ENCODE measurements around a stretch of chr1.

GRCh38 chr1:55096957-55097271, 57.6 kb downstream of the PCSK9 start:
- PRO-cap: no peak
- RAMPAGE, long total RNA, 4 experiments: no peak in any of the 4 experiments

GRCh38 chr1:56133903-56134170, 445.5 kb downstream of the PLPP3 start:
- PRO-cap: no peak
- RAMPAGE, long total RNA, 4 experiments: no peak in any of the 4 experiments

- PRO-cap: no peak
- RAMPAGE, long total RNA, 4 experiments: no peak in any of the 4 experiments
These were observed 389.1 kb downstream of the PLPP3 start for GRCh38 chr1:56190122-56190742.

DNA sequence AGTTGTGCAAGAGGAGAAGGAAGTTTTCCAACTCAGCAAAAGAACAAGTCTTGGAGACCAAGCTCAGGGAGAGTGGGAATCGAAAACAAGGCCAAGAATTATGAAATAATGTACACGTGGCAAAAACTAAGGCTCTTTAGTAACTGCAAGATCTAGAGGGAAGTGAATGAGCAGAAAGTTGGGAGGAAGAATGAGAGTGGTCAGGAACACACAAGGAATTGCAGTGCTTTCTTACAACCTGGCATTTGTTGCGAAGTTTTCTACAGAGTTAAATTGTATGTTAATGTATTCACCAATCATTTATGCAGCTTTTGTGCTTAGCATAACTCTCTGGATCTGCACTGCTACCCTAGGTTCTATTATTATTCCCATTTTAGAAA, 323.4 kb downstream of the PLPP3 start:
- PRO-cap: unidirectional peak, plus-strand start at position 189 of the sequence
- RAMPAGE, long total RNA, 4 experiments: no peak in any of the 4 experiments

DNA sequence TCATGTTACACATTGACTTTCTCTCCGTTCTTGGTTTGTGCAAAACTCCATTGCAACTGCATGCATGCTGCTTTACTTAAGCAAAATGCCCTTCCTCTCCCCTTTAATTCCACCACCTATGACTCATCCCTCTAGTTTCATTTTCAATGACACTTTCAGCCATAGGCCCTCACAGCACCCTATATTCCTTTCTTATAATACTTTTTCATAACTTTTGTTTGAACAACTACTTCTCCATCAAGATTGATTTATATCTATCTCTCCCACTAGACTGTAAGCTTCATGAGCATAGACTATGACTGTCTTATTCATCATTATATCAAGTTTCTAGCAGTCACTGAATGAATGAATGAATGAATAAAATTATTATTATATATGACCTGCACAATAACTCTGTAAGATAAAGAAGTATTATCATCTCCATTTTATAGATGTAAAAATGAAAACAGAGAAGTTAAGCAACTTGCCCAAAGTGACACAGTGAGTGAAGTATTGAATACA, 248.8 kb downstream of the PLPP3 start:
- PRO-cap: no peak
- RAMPAGE, long total RNA, 4 experiments: start-site peak on the minus strand in 1 of 4 experiments, centred at position 334 of the sequence, 6 reads per replicate

GRCh38 chr1:56379683-56380218, 199.6 kb downstream of the PLPP3 start:
- PRO-cap: no peak
- RAMPAGE, long total RNA, 4 experiments: start-site peak on the minus strand in 2 of 4 experiments, at chr1:56379903-56380291 at its widest, 8 to 16 reads per replicate

DNA sequence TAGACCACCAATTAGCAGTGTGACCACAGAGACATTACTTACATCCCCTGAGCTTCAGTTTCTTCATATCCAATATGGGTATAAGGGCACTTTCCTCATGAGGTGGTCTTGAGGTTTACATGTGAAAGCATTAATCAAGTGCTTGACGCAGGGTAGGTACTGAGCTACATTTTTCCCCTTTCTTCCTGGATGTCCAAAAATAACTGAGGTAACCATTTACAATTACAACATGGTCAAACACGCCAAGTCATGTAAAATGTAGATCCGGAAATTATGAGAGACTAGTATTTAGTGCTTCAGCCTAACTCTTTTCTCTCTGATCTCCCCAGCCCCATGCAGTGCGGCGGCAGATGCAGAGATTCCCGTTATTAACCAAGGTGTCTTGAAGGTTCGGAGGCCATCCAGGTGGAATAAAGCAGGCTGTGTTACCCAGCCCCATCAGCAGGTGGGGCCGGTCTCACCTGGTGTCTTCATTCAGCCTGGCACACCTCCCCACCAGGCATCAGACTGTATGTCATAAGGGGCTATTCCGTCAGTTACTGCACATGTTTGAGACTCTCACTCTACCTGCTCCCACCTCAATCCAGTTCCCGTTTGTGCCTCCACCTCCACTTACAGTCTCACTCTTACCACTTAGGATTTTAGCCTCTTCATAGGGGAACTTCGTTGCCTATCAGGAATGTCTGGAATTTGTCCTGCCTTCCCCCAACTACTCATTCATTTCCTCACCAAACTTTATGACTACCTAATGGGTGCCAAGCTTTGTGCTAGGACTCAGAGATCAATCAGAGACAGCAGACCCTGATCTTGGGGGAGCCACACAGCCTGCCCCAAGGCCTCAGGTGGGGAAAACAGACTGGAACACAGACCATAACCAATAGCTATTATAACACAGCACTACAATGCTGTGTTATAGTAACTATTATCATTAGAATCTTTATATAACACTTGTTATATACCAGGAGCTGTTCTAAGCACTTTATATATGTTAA, 170.2 kb downstream of the PLPP3 start:
- PRO-cap: no peak
- RAMPAGE, long total RNA, 4 experiments: no peak in any of the 4 experiments

DNA sequence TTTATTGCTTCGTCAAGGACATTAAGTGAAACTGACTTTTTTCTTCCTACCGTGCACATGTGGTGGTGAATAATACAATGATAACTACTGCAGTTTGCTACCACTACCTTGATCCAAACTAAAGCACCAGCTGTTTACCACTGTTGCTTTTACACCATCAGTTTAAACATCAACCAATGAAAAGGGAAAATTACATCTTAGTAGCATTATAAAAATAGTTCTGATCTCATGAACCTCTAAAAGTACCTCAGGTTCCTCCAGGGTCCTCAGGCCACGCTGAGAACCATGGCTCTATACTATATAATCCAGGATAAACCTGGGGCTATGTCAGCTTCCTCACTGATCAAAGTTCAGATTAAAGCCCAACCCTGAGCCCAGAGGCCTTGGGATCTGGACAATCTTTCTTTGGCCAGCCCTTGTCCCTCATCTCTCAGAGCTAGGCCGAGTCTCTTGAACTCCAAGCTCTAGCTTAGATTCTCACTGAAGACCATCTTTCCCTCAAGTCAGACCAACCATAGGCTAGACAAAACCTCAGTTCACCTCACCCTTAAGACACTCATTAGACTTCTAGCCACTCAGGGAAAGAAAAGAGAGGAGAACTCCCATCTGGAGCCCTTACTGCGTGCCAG, 168.4 kb downstream of the PLPP3 start:
- PRO-cap: no peak
- RAMPAGE, long total RNA, 4 experiments: no peak in any of the 4 experiments

GRCh38 chr1:56436870-56437242, 142.5 kb downstream of the PLPP3 start:
- PRO-cap: no peak
- RAMPAGE, long total RNA, 4 experiments: no peak in any of the 4 experiments

DNA sequence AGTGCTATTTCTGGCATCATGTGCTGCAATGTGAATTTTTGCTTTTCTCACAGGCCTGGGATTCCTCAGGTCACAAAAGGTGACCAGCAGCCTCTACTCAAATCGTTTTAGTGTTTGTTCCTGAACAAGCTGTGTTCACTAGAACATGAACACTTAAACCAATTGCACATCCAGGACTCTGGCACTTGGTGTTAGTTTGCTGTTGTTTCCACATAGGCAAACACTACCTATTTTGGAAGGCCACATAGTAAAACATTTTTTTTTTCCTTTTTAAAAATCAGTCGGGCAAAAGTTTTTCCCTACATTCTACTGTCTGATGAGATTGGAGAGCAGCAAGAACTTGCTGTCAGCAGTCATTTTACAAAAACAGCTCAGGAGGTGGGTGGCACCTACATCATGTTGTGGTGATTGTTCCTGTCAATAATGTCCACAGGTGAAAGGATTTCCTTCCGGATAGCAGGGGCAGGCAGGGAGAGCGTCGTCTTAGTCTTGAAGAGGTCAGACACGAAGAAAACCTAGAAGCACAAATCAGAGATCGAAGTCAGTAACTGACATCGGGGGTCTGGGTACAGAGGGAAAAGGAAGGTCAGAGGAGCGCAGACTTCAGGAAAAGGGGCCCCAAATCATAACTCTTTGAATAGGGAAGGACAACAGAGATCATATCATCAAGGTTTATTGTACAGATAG, 83.1 kb downstream of the PLPP3 start:
- PRO-cap: no peak
- RAMPAGE, long total RNA, 4 experiments: start-site peak on the minus strand in 1 of 4 experiments, centred at position 232 of the sequence, 17 reads per replicate

- PRO-cap: no peak
- RAMPAGE, long total RNA, 4 experiments: start-site peak on the minus strand in 1 of 4 experiments, at chr1:56512015-56512245 at its widest, 8 to 26 reads per replicate
These were observed 67.5 kb downstream of the PLPP3 start for GRCh38 chr1:56511785-56512394.

GRCh38 chr1:56577241-56577604, 2.1 kb downstream of the PLPP3 start:
- PRO-cap: bidirectional peak, plus-strand start at chr1:56577351, minus-strand start at chr1:56577123
- RAMPAGE, long total RNA, 4 experiments: no peak in any of the 4 experiments

DNA sequence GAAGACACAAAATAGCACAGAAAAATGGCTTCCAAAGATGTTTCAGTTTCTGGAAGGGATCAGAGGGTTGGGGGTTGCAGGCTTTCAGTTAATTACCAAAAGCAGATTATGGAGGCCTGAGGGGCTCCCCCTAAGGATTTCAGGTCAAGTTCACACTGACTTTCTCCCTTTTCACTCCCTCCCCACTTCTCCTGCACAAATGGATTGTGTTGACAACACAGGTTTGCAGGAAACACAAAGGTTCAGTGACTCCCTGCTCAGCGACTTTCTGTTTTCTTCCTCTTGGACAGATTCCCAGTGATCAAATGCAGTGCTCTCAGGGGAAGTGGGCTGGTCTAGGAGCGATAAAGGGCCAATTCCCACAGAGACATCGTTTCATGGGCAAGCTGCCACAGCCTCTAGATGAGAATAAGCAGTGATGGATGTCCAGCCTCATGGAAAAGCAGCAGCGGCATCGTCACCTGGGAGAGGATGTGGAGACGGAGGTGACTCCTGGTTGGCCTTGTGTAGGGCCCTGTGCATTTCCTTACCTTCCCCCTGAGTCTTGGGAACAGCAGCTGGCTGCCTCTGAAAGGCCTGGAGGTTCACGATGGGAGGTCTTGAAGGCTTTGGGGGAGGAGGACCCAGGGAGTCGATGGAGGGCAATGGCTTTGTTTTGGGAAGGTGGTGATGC, 30.6 kb downstream of the FYB2 start:
- PRO-cap: no peak
- RAMPAGE, long total RNA, 4 experiments: start-site peak on the plus strand in 2 of 4 experiments, centred at position 389 of the sequence, 11 to 14 reads per replicate

- PRO-cap: no peak
- RAMPAGE, long total RNA, 4 experiments: no peak in any of the 4 experiments
These were observed 2.3 kb downstream of the FYB2 start for GRCh38 chr1:56816851-56817310.

DNA sequence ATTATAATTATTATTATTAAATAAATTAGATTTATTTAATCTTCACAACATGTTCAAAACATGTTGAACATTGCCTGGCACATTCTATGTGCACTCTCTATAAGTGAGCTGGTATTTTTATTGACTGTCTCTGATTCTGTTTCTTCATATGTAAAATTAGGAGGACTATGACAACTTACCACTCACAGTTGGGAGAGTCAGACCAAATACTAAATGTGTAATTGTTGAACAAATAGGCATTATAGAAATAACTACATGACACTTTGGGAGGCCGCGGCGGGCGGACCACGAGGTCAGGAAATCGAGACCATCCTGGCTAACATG, 951 bp upstream of the C8B start:
- PRO-cap: unidirectional peak, plus-strand start at position 271 of the sequence
- RAMPAGE, long total RNA, 4 experiments: no peak in any of the 4 experiments

- PRO-cap: bidirectional peak, plus-strand start at chr1:57309885, minus-strand start at chr1:57309813
- RAMPAGE, long total RNA, 4 experiments: start-site peak on the minus strand in 4 of 4 experiments, at chr1:57309780-57309826 at its widest, 24 to 2,039 reads per replicate
These were observed 114.2 kb downstream of the DAB1 start for GRCh38 chr1:57309549-57310142.

DNA sequence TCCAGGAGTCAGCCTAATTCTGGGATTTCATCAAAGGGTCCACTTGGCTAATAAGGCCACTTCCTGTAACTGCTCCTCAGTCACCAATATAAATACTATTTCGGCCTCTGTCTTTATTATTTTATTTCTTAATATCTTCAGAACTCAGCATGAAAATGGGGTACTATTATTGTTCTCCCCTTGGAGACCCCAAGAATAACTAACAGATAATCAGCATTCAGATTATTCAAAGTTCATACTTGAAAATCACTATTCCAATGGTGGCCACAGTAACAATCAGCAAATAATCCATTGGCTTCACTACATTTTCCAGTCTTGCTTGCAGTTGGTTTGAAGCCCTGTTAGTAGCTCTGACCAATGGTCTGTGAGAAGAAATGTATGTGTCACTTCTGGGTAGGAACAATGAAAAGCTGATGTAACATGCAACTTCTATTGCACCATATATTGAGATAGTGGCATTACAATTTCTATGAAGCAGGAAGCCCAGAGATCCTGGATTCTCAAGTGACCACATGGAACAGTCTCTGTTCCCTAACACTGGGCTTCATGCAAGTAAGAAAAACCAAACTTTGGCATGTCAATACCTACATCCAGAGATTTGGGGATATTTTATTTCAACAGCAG, 250.9 kb upstream of the DAB1 start:
- PRO-cap: no peak
- RAMPAGE, long total RNA, 4 experiments: no peak in any of the 4 experiments

DNA sequence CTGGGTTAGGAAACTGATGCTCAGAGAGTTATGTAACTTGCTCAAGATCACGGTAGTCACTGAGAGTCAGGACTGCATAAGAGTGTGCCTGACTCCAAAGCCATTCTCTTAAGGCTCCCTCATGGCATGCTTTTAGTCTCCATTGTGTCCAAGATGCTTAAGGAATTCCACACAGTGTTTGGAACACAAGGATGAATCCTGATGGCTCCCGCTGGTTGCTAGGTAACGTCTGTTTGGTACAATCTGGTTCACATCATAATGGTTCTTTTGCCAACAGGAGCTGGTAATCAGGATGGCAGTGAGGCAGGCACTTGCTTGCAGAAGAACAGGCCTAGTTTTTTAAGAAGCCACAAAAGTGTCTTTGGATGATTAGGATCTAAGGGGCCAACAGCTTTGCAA, 436.5 kb upstream of the DAB1 start:
- PRO-cap: no peak
- RAMPAGE, long total RNA, 4 experiments: no peak in any of the 4 experiments

DNA sequence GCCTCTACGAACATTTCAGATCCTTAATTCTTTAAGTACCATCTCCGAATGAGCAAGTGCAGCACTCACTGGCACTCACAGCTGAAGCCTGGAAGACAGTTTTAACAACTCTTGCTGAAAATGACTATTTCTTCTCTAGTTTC, 1.0 kb downstream of the OMA1 start:
- PRO-cap: no peak
- RAMPAGE, long total RNA, 4 experiments: no peak in any of the 4 experiments

GRCh38 chr1:58586231-58586654, 9.2 kb upstream of the TACSTD2 start:
- PRO-cap: no peak
- RAMPAGE, long total RNA, 4 experiments: no peak in any of the 4 experiments